HTR-8/SVneo (cell line): ENCODE measurements around a stretch of chr14.

DNA sequence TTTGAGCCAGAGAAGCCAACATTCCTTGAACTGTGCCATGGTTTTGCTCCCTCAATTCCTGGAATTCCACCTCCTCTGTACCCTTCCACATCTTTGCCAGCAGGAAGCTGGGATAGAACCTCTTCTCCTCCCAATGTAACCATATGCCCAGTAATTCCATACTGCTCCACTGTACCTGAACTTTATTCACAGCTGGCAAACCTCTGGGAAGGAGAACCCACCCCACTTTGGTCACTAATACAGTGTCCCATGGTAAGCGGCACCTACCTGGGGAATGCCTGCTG is 26.8 kb downstream of the DDX24 start:
- RRBS = no CpG with 5 or more reads among the region's 1 CpG

GRCh38 chr14:94062163-94062648 is 18.8 kb downstream of the DDX24 start:
- RRBS = no CpG with 5 or more reads among the region's 9 CpGs

DNA sequence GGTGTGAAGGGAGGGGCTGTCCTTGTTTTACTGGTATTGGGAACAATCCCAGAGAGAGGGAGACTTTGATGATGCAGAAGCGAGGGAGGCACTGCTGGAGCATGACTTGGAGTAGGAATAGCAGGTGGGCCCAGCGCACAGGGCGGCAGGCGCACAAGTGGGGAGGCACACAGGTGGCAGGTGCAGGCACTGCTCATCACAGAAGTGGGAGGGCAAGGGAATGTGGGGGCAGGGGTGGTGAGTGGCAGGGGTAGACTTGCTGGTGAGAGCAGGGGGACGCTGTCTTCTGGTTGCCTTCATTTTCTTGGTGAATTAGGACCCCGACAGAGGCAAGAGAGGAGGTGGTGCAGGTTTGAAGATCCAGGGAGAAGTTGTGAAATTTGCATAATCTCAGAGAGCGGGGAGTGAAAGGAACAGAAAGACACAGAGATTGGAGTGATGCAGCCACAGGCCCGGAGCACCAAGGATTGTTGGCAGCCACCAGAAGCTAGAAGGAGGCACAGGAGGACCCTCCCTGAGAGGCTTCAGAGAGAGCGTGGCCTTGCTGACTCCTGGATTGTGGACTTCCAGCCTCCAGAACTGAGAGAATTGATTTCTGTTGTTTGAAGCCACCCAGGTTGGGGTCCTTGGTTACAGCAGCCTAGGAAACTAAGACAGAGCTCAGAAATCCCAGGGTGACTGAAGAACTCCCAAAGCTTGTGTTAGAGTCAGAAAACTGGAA is 18.1 kb downstream of the IFI27L1 start:
- RRBS = no CpG with 5 or more reads among the region's 9 CpGs

DNA sequence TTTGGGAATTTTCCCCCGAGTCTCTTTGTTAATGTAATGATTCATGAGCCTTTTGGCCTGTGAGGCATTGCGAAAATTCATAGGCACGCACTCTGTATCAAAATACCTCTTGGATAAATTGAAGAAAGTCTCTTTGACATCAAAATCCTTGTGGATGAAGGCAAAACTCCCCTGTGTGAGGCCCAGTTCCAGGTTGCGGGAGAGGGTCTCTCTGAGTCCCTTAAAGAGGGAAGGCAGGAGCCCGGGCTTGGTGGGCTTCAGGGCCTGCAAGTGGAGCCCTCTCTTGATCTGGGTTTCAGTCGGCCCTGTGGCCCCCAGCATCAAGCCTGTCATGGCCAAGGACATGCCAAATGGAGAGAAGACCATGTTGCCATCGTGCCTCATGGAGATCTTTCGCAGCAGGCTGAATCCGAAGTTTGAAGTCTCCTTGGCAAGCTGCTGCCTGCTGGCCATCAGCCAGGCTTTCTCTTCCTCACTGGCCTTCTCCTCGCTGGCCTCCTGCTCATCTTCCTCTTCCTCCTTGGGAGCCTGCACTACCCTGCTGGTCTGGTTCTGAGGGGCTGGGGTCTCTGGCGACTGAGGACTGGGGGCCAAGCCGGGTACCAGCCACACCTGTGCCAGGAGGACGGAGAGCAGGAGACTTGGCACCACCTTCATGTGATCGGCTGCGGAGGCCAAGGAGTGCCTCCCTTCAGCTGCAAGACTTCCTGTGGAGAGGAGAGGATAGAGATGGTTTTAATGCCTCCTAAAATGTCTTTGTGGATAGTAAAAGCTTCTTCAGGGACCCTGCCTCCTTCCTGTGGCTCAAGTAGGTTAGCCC is 2.9 kb downstream of the SERPINA10 start:
- RRBS = no CpG with 5 or more reads among the region's 15 CpGs

- RRBS = no CpG with 5 or more reads among the region's 18 CpGs
Measured at GRCh38 chr14:94292004-94292994, 769 bp downstream of the SERPINA10 start.

- RRBS = no CpG with 5 or more reads among the region's 3 CpGs
Measured at GRCh38 chr14:94381399-94382297, 6.8 kb downstream of the SERPINA1 start.

DNA sequence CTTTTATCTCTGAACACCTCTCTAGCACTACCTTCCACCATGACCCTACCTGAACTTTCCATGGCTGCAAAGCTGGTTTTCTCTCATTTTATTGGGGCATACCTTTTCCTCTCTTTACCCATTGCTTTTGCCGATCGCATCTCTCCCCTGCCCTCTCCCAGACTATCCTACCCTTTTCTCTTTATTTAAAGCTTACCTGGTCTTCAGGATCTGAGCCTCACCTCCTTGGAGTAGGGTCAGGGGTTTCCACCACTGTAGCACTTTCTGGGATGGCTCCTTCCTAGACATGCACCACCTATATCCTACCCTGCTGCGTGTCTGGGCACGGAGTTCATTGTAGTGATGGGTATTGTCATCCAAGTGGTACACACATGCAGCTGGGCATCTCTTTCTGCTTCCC is 11.2 kb downstream of the SERPINA11 start:
- RRBS = no CpG with 5 or more reads among the region's 4 CpGs

- RRBS = no CpG with 5 or more reads among the region's 10 CpGs
Measured at GRCh38 chr14:94447763-94448513, 4.7 kb downstream of the SERPINA11 start.

DNA sequence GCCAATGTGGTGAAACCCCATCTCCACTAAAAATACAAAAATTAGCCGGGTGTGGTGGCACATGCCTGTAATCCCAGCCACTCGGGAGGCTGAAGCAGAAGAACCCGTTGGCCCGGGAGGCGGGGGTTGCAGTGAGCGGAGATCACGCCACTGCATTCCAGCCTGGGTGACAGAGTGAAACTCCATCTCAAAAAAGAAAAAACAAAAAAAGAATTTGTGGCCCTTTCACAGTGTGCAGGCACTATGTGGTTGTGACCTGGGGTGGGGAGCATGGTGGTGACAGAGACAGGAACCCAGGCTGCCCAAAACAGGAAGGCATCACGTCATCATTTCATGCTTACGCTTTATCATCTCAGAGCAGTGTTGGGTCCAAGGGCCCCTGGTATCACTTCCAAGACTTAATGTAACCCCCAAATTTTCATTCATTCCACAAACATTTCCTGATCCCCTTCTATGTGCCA is 175.7 kb upstream of the GSC start:
- RRBS = no CpG with 5 or more reads among the region's 9 CpGs

- RRBS = no CpG with 5 or more reads among the region's 6 CpGs
Measured at GRCh38 chr14:95138316-95138982, 18.9 kb downstream of the DICER1 start.

- RRBS = no CpG with 5 or more reads among the region's 15 CpGs
Measured at GRCh38 chr14:95185958-95186597, 28.7 kb upstream of the DICER1 start.

- RRBS = no CpG with 5 or more reads among the region's 11 CpGs
Measured at GRCh38 chr14:95208647-95209272, 51.4 kb upstream of the DICER1 start.

DNA sequence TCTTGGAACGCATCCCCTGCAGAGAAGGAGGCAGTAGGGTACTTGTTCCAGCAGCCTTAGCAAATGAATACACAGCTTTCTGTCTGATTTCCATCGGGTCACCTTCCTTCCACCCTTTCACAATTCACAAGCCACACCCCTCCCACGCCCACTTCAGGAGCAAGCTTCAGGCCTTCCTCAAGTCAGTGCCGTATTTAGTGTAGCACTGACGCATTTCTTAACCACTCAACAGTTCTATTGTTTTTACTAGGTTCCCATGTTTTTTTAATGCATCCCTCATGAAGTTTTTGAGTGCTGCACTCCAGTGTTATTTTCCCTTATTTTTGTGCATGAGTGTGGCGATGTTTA is 64.2 kb downstream of the CLMN start:
- RRBS = no CpG with 5 or more reads among the region's 6 CpGs

DNA sequence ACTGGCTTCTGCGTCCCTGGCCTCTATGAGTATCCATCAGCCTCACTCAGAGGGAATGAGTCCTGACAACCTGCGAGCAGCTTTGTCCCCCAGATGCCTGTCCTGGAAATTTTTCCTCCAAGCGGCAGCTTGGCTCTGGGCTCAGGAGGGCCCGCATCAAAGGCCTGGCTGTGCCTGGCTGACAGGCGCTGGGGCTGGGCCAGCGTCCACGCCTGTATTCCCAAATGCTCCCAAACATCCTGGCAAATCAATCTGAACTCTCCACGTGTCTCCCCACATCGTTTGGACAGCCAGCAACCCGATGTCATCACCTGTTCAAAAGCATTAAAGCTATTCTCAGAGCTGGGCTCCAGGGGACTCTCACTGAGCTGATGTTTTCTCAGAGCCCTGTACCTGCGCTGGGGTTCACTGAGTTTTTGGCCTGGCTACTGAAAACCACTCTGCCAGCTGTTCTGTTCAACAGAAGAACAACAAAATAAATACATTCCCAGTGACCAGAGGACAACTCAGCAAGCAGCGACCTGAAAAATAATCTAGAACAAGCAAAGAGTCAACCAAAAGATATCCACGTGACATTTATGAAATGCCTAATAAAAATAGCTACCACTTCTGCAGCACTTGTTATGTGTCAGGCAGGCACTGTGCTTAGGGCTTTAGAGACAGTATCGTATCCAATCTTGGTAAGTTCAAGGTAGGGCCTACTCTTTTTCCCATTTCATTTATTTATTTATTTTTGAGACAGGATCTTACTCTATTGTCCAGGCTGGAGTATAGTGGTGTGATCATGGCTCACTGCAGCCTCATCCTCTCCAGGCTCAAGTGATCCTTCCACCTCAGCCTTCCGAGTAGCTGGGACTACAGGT is 57.6 kb downstream of the CLMN start:
- RRBS = no CpG with 5 or more reads among the region's 15 CpGs

GRCh38 chr14:95265180-95266146 is 54.2 kb downstream of the CLMN start:
- RRBS = no CpG with 5 or more reads among the region's 13 CpGs

GRCh38 chr14:95272989-95274118 is 46.4 kb downstream of the CLMN start:
- RRBS = no CpG with 5 or more reads among the region's 21 CpGs

DNA sequence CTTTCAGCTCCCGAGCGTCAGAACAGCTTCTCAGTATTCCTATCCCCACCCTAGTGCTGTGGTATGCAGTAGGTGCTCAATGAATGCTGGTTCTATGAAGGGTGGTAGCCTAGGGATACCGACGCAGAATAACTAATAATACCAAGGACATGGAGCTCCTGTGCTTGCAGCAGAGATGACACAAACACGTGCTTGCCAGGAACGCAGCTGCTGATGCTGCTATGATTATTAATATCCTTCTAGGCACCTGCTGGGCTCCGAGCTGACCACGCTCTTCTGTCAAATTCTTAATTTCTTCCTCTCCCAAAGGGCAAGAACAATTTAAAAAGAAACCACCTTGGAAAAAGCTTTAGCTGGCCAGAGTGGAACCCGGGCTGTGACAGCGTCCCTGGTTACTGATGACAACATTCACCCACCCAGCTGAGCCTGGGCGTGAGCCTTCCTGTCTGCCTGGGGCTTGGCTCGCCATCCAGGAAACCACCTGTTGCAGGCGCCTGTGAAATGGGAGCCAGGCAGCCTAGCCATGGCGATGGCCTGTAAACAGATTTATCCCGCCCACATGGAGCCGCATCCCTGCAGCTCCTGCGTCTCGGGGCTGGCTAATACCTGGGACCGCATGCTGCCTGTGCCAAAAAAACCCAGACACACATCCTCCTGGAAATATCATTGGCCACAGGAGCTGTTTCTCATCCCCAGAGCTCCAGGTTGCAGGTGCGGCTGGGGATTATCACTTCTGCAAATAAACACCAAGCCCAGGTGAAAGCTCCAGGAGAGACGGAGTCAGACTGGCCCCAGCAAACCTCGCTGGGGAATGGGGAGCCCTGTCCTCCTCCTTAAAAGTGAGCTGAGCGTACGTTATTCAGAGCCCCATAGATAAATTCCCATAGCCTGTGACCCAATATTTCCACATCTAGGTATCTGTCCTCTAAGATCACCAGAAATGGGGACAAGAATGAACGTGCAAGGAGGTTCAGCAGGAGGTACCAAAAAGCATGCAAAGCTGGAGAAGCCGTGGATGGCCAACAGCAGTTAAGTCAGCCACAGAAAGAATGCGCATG is 28.6 kb downstream of the CLMN start:
- RRBS = no CpG with 5 or more reads among the region's 27 CpGs

GRCh38 chr14:95313473-95314238 is 6.1 kb downstream of the CLMN start:
- RRBS = no CpG with 5 or more reads among the region's 10 CpGs

DNA sequence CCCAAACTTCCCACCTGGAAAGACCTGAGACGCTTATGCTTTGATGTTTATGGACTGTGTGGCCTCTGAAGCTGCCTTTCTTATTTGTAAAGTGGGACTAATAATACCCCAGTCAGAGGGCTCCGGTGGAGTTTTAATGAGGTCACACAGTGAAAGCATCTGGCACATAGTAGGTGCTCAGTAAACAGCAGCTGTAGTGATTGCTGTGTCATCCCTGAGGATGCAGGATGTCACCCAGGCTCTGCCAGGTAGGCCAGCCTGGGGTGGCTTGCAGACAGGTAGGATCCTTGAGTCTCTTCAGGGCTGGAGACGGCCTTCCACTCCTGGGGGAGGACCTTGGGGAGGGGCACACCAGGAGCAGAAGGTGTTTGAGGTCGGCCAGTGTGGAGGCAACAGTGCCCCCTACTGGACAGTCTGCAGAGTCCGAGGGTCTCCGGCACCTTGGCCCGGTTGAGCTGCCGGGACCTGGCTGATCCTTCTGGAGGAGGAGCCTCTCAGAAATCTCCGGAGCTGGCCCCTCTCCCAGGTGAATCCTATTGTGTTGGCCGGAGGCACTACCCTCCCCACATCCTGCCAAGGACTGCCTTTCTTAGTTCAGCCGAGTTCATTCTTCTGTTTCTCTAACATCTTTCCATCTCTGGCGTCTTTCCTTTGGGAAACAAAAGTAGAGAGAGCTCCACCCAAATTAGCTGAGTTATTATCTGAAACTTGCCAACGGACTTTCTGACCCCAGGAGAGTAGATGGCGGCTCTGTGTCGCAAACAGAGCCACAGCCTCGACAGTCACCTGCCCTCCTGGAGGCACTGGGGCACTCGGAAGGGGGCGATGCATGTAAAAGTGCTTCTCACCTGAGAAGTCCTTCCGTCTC is 41.8 kb upstream of the CLMN start:
- RRBS = 64% methylated on average over 2 of the region's 19 CpGs

- RRBS = no CpG with 5 or more reads among the region's 10 CpGs
Measured at GRCh38 chr14:95479954-95480755, 36.3 kb downstream of the SYNE3 start.